SK-N-MC (cell line): ENCODE measurements around a stretch of chr12.

GRCh38 chr12:98402119-98402536 is 113.3 kb upstream of the TMPO start:
- RRBS, result no CpG with 5 or more reads among the region's 3 CpGs

- RRBS, result no CpG with 5 or more reads among the region's 10 CpGs
These were observed 96.8 kb upstream of the TMPO start for GRCh38 chr12:98418290-98419318.

- RRBS, result 85% methylated on average over 1 of the region's 5 CpGs
These were observed 15.5 kb upstream of the TMPO start for GRCh38 chr12:98499752-98500470.

DNA sequence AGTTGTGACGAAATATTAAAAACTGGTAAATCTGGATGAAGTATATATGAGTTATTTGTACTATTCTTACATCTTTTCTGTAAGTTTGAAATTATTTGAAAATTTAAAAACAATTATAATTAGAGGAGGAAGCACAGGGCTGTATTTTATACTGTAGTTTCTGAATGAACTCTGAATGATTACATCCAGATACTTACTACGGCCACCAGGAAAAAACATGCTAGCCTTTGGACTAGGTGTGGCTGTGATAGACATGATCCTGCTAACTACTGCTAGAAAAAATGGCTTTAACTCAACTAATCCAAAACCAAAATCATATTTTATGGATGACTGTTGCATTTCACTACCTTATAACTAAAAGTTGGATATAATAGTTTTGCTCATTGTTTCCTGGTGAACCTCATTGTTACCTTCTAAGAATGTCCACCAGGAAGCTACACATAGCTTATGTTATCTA is 15.1 kb upstream of the SLC25A3 start:
- RRBS, result no CpG with 5 or more reads among the region's 2 CpGs

DNA sequence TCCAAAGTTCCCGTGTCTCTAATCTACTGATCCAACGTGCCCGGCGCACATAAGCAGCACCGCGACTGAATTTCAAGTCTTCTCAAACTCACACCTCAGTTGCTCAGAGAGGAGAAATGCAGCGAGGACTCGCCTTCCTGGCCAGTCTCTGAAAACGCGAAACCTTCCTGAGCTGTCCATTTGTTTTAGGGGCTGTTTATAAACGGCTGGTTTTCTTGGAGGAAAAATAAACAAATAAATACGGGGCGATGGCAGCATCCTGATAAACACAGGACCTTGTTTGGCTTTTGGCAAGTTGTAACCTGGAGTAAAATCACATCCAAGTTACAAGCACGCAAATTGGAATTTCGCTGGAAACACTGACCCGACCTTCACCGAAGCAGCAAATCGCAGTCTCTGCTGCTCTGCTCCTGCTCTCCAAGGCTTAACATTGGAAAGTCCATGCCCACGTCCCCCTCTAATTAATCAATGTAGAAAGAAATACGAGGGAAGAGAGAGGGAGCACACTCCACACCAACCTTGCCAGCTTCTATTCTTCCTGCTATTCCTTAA is 248.6 kb downstream of the APAF1 start:
- RRBS, result no CpG with 5 or more reads among the region's 20 CpGs

GRCh38 chr12:100141509-100142780 is 729 bp downstream of the BLTP3B start:
- RRBS, result 1% methylated on average over 17 of the region's 82 CpGs

DNA sequence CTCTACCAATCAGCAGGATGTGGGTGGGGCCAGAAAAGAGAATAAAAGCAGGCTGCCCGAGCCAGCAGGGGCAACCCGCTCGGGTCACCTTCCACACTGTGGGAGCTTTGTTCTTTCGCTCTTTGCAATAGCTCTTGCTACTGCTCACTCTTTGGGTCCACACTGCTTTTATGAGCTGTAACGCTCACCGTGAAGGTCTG is 42.7 kb upstream of the NR1H4 start:
- RRBS, result no CpG with 5 or more reads among the region's 6 CpGs

GRCh38 chr12:100574262-100574884 is 889 bp downstream of the GAS2L3 start:
- RRBS, result no CpG with 5 or more reads among the region's 12 CpGs

DNA sequence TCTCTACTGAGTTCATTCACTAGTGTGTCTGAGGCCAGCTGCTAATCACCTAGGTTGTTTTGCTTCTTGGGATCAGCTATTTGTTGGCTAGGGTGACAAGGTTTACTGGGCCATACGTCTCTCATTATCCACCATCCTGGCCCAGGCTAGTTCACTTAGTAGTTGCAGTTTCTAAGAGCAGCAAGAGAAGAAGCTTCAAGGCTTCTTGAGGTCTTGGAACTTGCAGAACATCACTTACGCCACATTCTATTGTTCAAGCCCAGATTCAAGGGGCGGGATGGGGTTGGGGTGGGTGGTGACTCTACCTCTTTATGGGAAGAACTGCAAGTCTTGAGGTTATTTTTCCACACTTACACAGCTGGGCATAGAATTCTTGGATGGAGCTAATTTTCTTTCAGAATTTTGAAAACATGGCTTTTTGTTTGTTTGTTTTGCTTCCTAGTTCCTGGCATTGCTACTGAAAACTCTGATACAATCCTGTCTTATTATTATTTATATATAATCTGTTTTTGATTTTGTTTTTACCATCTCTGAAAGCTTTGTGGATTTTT is 54.6 kb upstream of the MYBPC1 start:
- RRBS, result no CpG with 5 or more reads among the region's 3 CpGs

DNA sequence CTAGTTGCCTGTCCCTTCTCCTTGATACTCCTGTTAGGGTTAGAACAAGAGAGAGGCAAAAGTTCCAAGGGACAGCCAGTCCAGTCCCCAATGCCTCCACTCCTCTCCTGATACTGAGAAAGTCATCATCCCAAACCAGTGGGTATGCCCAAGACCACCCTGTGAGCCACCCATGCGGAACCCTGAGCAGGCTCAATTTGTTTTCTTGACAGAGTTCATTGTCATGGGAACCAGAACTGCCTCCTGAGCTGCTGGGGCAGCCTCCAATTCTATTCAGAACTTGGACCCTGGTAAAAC is 31.6 kb upstream of the CHPT1 start:
- RRBS, result no CpG with 5 or more reads among the region's 1 CpG

DNA sequence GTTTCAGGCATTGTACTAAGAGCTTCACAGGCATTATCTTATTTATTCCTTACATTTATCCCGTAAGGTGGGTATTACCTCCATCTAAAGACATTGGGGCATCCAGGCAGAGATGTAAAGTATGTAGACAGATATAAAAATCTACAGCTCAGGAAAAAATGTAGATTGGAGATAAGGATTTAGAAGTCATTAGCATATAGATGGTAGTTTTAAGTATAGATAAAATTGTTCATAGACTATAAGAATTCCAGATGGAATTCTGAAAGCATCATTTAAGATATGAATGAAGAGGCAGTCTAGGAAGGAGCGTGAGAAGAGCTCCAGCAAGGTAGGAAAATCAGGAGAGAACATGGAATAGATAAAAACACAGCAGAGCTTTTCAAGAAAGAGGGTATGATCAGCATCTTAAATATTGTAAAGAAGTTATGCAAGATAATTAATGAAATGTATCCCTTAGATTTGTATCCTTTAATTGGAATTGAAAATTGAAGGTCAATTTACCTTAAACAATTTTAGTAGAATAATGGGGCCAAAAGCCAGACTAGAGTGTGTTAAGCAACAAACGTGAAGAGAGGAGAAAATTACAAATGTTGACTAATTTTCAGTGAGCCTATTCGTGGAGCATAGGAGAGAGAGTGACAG is 18.2 kb downstream of the CHPT1 start:
- RRBS, result no CpG with 5 or more reads among the region's 4 CpGs

DNA sequence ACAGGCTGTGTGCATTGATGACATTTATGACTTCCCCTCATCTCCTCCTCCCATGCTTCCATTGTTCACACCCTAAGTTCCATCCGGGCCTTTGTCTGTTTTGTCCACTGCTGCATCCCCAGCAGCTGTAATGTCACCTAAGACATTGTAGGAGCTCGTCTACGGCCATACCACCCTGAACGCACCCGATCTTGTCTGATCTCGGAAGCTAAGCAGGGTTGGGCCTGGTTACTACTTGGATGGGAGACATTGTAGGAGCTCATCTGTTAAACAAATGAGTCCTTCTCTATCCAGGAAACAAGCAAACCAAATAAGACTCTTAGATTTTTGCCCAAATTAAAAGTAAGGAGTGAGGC is 40.4 kb upstream of the SYCP3 start:
- RRBS, result no CpG with 5 or more reads among the region's 6 CpGs

GRCh38 chr12:101791233-101791742 is 39.5 kb downstream of the GNPTAB start:
- RRBS, result no CpG with 5 or more reads among the region's 4 CpGs

GRCh38 chr12:101876700-101877080 is 690 bp upstream of the DRAM1 start:
- RRBS, result 70% methylated on average over 3 of the region's 19 CpGs

DNA sequence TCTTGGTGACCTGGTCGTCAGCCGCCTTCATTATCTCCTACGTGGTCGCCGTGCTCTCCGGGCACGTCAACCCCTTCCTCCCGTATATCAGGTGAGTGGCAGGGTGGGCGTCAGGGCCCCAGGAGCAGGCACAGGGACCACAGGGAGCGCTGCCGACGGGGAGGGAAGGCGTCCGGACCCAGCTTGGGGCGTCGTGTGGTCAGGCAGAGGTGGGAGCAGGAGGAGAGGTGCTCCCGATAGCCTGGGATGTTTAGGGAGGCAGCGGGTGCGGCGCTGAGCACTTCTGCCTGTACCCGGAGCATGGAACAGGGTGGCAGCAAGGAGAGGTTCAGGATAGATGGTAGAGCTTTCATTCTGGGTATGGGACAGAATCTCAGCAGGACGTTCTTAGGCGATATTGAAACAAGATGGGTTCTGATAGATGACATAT is 465 bp downstream of the DRAM1 start:
- RRBS, result no CpG with 5 or more reads among the region's 23 CpGs

- RRBS, result no CpG with 5 or more reads among the region's 5 CpGs
These were observed 68.2 kb downstream of the DRAM1 start for GRCh38 chr12:101945535-101945940.

DNA sequence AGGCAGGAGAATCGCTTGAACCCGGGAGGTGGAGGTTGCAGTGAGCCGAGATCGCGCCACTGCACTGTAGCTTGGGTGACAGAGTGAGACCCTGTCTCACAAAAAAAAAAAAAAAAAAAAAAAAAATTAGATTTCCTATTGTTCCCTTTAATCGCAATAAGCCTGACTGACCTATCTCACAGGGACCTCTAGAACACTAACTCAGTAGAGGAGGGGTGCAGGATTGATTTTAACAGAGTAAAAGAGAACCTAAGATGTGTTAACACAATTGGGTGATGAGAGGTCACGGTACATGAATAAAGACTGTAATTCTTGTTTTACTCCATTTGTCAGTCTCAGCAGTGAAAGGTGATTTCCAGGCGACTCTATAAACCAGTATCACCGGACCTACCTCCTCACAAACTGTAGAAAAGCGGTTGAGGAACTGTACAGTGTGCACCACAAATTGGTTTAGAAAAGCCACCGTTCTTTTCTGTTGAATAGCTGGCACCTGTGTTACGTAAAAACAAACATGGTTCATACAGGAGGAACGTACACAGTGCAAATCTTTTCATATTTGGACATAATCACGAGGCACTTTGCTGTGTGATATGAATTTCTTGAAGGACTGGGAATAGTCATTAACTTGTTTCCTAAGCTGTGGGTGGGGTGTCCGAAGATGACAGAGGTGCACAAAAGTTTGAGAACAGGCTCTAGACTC is 784 bp downstream of the WASHC3 start:
- RRBS, result no CpG with 5 or more reads among the region's 15 CpGs

DNA sequence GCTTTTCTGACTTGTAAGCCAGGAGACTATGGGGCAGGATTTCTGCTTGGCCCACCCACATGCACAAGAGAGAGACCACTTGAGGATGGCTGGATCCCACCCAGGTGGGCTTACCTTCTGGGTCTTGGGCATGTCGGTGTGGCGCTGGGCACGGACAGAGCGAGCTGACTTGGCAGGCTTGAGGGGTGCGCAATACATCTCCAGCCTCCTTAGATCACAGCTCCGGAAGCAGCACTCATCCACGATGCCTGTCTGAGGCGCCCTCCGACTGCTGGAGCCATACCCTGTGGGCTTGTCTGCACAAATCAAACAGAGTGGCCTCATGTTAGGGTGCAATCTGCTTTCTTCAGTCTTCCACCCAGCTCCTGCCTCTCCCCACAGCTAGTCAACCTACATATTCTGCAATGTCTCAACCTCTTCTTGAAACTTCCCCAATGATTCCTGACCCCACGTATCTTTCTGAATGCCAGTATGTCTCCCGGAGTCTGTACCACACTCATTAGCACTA is 60.9 kb downstream of the IGF1 start:
- RRBS, result no CpG with 5 or more reads among the region's 11 CpGs

DNA sequence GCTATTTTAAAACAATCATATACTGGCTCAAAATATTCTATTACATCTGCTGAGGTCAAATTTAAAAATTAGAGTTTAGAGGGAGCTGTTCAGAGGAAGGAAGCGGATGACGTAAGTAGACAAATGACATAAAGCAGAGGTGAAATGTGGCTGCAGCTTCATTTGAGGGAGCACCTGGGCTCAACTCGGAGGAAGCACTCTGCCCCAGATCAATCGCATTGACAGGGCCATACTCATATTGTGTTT is 226.7 kb downstream of the C12orf42 start:
- RRBS, result no CpG with 5 or more reads among the region's 4 CpGs